Daoy (cell line): ENCODE results near the genes BEST4 and IPP.

DNA sequence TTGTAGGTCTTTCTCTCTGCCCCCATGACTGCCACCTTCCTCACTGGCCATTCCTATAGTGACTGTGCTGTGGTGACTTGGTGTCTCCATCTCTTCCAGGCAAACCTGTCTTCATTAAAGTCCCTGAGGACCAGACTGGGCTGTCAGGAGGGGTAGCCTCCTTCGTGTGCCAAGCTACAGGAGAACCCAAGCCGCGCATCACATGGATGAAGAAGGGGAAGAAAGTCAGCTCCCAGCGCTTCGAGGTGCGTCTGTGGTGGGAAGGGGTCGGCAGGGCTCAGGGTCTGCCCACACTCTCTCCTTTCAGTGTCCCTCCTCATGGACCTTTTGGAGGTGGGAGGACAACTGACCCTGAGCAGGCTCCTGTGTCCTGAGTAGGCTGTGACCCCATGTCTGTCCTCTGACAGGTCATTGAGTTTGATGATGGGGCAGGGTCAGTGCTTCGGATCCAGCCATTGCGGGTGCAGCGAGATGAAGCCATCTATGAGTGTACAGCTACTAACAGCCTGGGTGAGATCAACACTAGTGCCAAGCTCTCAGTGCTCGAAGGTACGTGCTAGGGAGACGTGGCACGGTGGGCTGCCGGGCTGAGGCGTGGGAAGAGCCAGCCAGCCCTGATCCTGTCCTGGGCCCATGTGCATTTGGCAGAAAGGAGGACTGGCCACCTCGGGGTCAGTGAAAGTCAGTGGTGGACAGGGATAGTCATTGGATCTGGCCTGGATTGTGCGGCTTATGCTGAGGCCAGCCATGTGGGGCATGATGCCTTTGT is 22.9 kb downstream of the PTPRF start:
- RAMPAGE, long total RNA, result no peak

DNA sequence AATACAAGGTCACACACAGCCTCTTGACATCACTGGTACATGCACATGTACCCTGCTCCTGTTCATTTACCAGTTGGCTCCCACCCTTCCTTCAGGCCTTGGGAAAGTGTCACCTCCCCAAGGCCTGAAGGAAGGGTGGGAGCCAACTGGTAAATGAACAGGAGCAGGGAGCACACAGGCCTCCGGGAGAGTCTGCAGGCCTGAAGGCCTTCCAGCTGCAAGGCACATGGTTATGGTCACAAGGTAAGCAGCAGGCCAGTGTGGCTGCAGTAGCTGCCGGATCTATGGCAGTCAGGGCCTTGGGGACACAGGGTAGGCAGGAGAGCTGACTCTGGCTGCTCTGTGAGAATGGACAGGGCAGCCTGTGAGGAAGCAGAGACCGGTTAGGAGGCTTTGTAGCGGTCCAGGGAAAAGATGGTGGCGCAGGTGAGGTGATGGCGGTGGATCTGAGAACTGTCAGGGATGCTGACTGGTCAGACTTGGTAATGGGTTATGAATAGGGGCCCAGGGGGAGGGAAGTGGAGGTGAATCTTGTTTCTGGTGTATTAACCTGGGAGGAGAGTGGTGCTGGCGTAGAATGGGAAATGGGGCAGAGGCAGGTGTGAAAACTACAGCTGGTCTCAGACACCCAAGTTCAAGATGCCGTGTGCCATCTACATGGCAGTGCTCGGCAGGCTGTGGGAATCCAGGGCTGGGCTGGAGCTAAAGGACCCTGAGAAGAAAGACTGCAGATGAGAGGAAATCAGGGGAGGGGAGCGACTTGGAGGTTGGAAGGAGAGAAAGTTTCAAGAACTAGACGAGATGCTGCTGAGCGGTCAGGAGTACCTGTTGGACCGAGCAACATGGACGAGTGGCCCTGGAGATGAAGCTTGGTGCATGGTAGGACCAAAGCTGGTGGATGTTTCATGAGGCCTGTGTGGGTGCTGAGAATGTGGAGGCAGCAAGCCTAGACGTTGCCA is 55.5 kb upstream of the KDM4A start:
- RAMPAGE, long total RNA, result no peak

GRCh38 chr1:43880924-43881199 is 52.7 kb upstream of the ARTN start:
- RAMPAGE, long total RNA, result no peak

DNA sequence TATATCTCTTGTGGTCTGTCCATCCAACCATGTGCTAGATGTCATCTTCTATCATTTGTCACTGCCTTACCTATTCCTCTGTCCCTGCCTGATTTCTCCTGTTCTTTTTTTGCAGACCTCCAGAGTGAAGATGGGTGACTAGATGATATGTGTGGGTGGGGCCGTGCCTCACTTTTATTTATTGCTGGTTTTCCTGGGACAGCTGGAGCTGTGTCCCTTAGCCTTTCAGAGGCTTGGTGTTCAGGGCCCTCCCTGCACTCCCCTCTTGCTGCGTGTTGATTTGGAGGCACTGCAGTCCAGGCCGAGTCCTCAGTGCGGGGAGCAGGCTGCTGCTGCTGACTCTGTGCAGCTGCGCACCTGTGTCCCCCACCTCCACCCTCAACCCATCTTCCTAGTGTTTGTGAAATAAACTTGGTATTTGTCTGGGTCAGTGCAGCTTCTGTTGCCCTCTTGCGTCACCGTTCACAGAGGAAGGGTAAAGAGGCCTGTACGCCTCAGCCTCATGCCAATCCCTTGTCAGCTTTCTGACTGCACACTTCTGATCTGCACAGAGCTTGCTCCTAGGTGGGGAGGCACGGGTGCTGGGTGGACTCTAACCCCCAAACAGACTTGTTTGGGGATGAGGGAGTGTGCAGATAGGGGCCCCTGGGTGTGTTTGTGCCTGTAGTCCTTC is 1.0 kb upstream of the B4GALT2 start:
- RAMPAGE, long total RNA, result no peak

GRCh38 chr1:44035679-44036277 is 4.5 kb upstream of the SLC6A9 start:
- RAMPAGE, long total RNA, result no peak

DNA sequence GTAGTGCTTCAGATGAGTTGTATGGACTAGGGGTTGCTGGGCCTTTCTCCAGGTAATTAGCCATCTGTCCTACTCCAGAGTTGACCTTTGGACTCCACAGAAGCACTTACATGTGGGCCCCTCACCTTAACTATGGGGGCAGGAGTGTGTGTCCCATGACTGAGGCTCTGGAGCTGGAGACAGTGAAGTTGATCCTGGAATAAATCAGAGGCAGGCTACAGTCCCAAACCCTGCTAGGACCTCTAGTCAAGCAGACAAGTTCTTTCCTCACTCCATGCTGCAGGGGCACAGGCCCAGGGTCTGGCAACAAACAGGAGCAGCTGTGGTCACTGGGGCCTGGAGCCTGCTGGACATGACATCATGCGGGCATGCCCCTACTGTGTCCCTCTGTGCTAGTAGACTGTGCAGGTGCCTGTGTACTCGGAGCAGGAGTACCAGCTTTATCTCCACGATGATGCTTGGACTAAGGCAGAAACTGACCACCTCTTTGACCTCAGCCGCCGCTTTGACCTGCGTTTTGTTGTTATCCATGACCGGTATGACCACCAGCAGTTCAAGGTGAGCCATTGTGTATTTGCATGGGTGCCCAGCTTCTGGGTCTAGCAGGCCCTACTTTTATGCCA is 4.8 kb downstream of the DMAP1 start:
- RAMPAGE, long total RNA, result no peak

GRCh38 chr1:44416913-44418071 is 12.2 kb downstream of the RNF220 start:
- RAMPAGE, long total RNA, result no peak

DNA sequence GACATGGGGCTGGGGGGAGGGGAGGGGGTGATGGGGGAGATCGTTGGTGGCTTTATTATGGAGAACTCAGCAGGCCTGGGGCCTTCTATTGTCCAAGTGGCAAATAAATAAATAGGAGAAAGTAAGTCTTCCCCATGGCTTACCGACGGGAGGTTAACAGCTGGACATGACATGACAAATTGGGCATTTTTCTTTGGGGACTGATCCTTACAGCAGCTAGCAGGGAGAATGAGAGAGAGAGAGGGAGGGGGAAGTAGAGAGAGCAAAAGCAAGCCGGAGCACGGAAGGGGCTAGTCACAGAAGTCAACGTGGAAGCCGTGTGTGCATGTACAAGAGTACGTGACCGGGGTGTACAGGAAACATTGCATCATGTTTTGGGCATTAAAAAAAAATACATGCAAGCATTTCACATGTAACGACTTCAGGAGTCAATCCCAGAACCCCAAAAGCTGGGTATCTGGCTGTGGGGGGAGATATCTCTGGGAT is 130.9 kb downstream of the TMEM53 start:
- RAMPAGE, long total RNA, result no peak

GRCh38 chr1:44721175-44722025 is 18.2 kb upstream of the KIF2C start:
- RAMPAGE, long total RNA, result no peak

DNA sequence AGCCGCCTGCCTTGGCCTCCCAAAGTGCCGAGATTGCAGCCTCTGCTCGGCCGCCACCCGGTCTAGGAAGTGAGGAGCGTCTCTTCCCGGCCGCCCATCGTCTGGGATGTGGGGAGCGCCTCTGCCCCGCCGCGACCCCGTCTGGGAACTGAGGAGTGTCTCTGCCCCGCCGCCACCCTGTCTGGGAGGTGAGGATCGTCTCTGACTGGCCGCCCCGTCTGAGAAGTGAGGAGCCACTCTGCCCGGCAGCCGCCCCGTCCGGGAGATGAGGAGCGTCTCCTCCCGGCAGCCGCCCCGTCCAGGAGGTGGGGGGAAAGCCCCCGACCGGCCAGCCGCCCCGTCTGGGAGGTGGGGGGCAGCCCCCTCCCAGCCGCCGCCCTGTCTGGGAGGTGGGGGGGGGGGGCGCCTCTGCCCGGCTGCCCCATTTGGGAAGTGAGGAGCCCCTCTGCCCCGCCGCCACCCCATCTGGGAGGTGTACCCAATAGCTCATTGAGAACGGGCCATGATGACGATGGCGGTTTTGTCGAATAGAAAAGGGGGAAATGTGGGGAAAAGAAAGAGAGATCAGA is 1.1 kb upstream of the KIF2C start:
- RAMPAGE, long total RNA, result no peak

DNA sequence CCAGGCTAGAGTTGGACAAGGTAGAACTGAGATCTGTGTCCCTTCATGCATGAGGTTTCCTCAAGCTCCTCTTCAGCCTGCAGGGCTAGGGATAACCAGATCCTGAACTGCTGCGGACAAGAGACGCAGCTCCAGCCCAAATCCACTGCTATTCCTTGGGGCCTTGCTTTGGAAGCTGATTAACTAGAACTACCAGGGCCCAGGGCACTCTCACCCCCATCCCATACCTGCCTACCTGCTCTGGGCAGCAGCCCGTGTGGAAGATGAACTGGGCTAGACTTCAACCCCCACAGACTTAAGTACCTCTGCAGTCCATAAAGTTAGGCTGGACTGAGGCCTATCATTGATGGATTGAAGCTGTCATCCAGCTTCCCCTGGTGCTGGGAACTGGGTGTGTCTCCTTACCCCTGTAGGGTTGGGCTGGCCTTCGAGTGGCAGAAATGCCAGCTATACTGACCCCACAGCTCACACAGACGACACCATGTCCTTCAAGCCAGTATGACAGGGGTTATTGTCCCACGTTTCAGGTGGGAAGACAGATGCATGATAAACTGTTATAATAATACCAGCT is at the start of gene BEST4:
TSS of gene BEST4 (minus strand) at position 270 of the 571 bp plus-strand sequence.
- RAMPAGE, long total RNA, result no peak

GRCh38 chr1:45340846-45341533 is 1.0 kb downstream of the TOE1 start:
- RAMPAGE, long total RNA, result no peak

DNA sequence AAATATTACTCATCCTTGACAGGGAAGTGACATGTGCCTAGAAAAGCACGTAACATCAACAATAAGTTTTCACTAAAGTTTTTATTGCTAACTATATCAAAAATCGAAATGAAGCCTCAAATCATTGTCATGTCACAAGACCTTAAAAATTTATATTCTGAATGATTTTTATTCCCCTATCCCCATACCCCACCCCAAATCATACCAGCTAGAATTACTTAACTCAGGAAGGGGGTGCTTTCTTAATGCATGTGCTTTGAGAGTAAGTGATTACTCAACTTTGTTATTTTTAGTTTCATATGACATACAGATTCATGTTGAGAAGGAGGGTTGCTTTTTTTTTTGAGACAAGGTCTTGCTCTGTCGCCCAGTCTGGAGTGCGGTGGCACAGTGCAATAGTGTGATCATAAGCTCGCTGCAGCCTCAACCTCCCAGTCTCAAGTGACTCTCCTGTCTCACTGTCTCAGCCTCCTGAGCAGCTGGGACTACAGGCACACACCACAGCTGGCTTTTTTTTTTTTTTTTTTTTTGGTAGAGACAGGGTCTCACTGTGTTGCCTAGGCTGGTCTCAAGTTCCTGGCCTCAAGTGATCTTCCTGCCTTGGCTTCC is 53.9 kb downstream of the TOE1 start:
- RAMPAGE, long total RNA, result no peak

- RAMPAGE, long total RNA, result no peak
Measured at GRCh38 chr1:45622925-45623762, 710 bp downstream of the CCDC17 start.

DNA sequence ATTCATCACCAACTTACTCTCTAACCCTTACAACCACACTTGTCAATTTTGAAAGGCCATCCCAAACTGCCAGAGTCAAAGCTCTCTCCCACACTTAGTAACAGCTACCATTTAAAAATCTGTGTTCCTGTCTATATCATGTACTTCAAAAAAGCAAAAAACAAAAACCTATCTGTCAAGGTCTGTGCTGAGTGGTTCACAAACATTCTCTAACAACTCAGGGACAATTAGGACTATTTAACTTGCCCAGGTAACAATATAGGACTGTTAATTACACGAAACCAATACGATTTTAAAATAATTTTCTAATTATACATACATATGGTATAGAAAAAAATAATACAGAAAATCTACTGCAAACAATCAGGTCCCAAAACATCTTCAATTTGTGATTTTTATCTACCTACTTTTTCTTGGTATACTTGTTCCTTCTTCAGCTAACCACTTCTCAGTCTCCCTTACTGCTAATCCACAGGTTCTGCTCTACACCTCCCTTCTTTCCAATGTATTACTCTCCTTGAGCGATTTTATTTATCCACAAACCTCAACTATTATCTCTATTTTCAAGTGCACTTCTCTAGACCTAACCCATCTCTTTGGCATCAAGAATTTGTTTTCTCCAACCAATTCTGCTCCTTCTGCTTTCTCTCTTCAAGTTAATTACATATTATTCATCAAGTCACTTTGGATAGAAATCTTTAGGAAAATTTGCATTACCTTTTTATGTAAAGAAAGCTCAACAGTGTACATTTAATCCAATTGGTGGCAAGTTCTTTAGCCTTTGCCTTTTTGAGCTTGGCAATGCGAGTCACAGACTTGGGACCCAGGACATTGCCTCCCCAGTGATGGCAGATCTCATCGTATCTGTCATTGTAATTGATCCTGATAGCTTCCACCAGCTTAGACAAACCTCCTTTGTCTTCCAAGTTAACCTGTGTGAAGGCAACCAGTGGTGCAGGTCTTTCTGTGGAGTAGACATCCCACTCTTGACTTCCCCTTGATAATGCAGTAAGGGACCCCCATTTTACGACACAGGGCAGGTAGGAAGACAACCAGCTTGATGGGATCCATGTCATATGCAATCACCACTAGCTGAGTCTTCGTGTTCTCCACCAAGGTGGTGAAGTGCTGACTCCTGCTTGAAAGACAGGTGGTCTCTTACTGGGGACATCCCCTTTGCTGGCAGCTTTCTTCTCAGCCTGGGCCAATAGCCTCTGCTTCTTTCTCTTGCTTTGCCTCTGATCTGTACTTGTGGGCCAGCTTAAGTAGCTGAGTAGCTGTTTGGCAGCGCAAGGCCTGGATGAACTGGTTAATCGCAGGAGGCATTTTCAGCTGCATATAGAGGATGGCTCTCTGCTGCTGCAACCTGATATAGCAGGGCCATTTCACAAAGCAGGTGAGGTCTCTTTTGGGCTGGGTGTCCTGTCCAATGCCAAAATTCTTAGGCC is 26.9 kb upstream of the CCDC17 start:
- RAMPAGE, long total RNA, result no peak

- RAMPAGE, long total RNA, result no peak
Measured at GRCh38 chr1:45750008-45751157, at the start of gene IPP. Gene IPP (minus strand): TSS chr1:45750653.

DNA sequence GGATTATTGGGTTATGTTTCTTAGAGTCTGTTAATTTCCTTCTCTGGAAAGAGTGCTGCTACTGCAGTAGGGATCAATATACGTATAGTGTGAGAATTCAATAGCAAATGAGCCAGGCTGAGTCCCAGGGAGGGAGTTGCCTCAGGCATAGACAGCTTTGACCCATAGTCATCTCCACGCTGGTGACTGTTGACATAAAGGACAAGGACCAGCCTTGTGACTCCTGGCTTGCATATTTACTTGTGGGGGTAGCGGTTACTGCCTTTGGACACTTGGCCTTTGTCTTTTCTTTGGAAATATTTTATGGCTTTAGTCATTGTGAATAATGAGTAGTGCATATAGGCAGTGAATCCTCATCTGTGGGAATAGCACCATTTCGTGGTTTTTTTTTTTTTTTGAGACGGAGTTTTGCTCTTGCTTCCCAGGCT is 68.7 kb downstream of the MAST2 start:
- RAMPAGE, long total RNA, result no peak

DNA sequence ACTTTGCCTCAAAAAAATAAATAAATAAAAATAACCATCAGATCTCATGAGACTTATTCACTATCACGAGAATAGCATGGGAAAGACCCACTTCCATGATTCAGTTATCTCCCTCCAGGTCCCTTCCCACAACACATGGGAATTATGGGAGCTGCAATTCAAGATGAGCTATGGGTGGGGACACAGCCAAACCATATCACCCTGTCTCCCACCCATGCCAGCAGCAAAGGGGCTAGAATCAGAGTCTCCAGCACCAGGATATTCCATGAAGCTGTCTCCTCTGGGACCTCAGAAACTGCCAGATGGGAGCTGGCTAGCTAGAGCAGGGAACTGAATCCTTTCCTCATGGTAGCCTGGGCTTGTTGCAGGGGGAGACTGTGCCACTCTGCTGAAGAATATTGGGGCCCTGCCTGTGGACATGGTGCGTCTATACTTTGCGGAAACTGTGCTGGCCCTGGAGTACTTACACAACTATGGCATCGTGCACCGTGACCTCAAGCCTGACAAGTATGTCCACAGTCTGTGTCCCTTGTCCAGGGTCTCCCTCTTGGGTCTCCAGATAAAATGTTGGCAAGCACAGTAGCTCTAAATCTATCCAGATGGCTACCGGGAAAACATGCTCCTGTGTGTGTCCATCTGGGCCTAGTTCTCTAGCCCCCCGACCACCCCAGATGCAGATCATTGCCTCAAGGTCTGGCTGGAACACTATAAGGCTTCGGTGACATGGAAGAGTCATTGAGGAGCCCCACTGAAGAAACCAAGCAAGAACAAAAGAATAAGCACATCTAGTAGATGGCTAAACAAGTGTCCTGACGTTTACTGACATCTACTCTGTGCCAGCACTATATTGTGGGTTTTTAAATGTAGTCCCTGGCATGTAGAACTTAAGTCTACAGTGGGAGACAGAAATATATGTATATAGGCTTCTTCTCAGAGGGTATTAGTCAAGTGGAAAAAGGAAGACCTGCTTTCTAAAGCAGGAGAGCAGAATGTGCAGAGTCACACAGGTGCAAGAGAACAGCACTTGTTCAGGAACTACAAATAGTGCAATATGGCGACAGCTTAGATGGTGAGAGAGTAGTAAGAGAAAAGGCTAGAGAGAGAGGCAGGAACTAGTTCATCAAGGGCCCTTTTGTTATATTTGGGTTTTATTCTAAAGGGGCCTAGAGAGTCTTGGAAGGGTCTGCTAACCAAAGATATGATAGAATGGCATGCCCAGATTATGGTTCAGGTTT is 106.7 kb downstream of the PIK3R3 start:
- RAMPAGE, long total RNA, result no peak

DNA sequence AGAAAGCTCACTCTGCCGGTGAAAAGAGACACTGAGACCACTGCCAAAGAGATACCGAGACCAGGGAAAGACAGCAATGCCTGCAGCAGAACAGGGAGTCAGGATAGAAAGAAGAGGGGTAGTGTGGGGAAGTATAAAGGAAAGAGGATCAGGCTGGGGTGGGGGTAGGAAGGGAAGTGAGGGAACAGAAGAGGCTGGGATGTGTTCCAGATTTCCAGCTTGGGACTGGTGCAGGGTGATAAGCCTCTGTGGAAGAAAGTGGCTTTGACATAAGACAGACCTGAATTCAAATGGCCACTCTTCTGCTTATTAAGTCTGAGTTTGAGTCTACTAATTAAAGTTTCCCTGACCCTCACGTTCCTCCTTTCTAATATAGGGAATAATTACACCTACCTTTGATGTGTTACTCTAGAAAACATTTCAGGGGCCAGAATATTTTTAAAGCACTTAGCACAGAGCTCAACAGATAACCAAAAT is 105.8 kb downstream of the PIK3R3 start:
- RAMPAGE, long total RNA, result no peak

DNA sequence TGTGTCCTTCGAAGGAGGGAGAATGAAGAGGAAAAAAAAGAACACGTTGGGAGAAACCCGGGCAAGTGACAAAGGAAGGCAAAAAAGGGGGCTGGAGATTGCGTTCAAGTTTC is 255 bp downstream of the PIK3R3 start:
- RAMPAGE, long total RNA, result no peak